Daoy (cell line): Measurements from ENCODE around the gene THAP10.

GRCh38 chr15:69081867-69082548 is 67.5 kb downstream of the NOX5 start:
- RAMPAGE, long total RNA: no peak

DNA sequence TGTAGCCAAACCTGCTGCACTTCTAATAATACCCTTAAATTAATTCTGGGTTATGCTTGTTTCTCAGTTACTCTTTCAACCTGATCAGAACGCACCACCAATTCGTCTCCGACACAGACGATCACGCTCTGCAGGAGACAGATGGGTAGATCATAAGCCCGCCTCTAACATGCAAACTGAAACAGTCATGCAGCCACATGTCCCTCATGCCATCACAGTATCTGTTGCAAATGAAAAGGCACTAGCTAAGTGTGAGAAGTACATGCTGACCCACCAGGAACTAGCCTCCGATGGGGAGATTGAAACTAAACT is 7.9 kb upstream of the RPLP1 start:
- RAMPAGE, long total RNA: no peak

DNA sequence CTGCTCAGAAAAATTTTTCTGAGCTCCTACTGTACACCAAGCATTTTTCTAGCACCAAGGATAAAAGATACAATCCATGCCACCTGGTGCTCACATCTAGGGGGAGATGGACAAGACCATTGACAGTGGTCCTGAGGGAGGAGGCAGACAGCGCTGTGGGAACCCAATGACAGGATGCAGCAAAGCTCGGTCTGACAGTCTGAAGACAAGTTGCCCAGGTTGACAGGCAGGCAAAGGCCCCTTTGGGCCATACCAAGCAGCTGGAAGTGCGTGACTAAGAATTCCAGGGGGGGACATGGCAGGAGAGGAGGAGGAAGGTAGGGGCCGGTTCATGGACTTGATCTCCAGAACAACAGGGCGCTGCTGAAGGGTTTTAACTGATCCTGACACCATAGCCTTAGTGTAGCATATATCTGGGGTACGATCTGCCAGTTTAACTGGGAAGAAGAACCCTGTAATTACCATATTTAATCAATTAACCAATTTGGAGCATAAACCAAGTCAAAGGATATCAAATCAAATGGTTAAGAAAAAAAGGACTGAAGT is 83.4 kb downstream of the RPLP1 start:
- RAMPAGE, long total RNA: no peak

- RAMPAGE, long total RNA: no peak
Observed at GRCh38 chr15:69561556-69562535, 109.2 kb downstream of the RPLP1 start.

DNA sequence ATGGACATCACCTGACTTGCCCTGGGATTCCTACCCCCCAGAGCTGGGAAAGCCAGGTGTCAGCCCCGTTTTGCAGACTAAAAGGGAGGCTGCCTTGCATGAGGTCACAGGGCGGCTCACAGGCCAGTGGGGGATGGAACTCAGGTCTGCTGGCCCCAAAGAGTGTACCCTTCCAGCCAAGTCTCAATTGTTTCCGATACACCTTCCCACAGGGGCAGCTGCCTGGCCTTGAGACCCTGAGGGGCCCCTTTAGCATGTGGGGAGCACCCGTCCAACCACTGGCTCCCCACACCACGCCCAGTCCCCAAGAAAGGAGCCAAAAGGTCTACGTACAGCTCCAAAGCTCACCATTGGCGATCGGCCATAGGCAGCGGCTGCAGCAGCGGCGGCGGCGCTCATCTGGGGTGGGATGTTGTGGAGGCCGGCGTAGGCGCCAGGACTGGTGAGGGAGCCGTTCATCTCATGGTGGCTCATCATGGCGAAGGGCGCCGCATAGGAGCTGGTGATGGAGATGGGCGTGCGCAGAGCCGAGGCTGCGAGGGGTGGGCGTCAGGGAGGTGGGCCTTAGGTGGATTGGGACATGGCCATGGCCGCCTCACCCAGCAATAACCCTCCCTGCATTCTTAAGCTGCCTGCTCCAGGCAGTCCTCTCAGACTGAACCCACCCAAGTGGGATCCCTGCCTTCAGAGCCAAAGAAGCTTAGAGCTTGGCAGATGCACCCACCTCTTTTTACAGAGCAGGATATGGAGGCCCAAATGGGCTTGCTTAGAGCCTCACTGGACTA is 40.4 kb downstream of the TLE3 start:
- RAMPAGE, long total RNA: no peak

DNA sequence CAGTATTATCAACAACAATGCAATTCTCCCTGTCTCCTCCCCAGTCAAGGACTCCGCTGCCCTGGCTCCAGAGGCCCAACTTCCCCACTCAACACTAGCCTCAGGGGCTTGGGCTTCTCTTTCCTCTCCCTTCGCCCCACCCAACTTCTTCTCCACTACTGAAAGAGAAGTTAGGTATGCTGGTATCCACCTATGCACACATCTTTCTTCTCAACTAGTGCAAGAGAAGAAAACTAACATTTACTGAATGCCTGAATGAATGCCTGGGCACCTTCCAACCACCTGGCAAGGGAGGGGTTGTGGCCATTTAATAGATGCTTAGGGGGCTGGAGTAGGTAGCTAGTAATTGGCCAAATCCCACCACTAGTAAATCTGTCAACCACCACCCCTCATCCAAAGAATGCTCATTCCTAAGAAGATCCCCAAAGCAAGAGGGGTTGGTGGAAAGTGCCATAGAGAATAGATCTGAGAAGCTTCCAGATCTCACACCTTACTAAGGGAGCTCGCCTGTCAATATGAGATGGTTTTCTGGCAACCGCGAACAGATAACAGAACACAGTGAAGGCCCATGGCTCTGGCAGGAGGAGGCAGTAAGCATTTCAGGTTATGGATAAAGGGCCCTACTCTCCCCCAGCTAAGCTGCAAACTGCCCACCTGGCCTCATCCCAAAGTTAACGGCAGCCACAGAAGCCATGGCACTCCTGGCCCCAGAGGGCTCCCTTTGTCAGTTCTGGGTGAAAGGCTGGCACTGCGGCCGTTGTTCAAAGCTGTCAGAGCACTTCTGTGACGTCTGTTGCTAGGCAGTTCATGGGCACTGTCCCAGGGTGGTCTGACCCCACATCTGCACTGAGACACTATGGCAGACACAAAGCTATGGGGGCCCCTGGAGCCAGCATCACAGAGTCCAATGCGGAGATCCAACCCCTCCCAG is 30.4 kb downstream of the TLE3 start:
- RAMPAGE, long total RNA: no peak

DNA sequence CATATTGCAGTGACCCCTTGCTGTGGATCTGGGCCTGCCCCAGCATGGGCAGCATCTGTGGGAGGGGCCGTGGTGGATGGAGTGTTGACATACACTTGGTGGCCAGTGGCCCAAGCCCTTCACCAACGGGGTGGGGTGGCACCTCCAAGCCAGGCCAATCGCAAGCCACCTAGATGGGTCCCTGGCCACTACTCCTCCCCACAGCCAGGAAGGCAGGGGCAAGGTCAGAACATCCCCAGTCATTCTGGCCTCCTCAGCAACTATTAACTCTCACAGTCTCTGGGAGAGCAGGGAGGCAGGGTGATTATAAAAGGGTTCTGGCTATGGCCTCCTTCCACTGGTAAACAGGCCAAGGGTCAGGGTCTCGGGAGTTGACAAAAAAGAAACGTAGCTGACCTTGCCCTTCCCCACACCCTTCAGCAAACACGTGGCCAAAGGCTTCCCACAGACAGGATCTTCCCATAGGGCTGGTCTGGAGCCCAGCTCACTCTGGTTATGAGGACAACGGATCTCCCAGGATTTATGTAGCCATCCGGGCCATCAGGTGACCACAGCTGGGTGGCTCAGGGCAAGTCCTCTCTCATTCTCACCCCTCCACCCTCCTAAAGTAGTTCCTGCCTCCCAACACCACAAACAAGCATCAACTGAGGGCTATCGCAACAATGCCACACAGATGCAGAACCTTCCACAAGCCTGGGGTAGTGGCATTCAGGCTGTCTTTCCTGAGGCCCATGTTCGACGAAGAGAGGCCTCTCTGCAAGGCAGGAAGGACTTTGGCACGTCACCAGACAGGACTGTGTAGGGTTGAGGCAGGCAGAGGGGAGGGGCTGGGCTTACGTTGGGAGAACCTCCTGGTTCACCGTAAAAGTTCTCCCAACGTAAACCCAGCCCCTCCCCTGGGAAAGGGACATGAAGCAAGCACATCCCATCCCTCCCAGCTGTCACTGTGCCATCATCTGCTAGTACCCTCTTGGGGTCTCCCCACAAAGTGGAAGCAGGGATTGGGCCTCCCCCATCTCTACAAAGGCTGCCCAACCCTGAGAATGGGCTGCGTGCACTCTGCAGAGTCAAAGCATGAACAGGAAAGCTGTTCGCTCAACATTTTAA is 18.8 kb downstream of the TLE3 start:
- RAMPAGE, long total RNA: no peak

DNA sequence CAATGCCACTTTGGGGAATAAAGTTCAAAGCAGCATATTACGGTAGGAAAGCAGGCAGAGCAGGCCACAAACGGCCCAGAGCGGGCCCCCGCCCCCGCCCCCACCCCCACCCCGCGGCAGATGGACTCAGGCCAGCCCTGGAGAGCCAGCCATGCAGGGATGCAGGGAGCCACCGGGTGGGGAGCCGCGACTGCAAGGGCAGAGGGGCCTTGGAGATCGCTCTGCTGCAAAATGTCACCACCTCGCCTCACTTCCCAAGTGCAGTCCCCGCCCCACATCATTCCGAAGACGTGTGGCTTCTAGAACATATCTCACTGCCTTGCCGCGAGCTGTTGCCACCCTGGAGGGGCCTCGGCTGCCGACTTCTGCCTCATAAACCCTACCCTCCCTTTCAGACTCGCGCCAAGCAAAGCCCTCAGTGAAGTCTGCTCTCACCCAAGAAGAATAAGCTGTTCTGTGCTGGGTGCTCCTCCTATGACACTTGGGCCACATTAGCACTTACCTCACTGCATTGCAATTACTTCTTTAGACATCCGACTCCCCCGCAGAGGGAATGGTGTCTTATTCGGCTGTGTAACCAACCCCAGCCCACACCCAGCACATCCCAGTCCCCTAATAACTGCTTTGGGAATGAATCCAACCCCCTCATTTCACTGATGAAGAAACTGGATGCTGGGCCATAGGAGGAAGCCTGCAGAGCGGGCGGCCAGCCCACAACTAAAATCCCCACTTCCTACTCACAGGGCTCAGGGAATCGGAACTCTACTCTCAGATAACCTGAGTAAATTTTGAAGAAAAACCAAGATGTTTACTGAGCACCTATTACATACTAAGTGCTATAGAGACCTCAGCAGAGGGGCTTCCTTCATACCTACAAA is 8.7 kb downstream of the TLE3 start:
- RAMPAGE, long total RNA: no peak

DNA sequence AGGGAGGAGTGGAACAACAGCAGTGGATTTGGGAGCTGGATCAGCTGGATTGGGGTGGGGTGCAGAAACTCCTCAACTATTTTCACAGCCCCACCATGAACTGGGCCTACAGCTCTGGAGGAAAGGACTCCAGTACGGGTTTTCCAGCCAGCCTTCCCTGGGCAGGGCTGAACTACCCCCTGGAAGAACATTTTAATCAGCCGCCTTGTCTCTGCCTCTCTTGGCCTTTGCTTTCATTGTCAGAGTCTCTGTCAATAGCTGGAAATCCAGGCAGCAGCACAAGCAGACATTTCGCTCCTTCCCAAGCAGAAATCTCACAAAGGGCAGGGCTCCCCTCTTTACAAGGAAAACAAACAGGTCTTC is 13.6 kb upstream of the TLE3 start:
- RAMPAGE, long total RNA: no peak

- RAMPAGE, long total RNA: no peak
Observed at GRCh38 chr15:70164866-70165809, 67.4 kb upstream of the TLE3 start.

GRCh38 chr15:70266695-70267178 is 169.0 kb upstream of the TLE3 start:
- RAMPAGE, long total RNA: no peak

GRCh38 chr15:70534884-70535609 is 228.3 kb downstream of the UACA start:
- RAMPAGE, long total RNA: no peak

DNA sequence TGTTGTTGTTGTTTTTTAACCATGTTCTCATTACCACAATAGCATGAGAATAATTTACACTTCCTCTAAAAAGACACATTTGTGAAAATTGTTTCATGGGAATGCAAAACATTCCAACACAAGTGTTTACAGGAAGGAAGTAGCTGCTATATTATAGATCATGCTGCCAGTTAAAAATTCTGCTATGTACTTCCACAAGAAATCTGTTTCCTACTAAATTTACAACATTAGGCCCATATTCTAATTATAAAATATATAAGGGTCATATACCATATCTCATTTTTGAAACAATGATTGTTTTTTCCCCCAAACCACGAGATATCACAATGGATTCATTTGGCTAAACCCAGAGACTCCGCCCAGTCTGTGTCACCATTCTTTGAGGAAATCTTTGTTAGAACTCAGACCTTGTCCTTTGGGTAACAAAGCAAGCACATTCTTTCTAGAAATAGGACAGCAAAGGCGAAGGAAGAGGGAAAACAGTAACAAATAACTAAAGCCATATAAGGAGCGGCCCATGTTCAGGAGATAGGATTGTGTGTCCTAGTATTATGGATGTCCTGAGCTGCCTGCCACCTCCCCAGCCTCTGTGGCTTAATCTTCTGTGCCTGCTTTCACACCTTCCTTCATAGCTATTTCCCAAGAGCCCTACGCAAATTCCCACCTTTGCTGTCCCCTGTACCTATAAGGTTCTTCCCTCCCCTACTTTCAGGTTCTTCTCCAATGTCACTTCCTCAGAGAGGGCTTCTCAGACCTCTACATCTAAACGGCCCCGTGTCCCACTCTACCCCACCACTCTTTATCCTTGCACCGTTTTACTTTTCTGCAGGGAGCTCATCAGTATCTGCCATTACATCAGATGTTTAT is 59.9 kb downstream of the UACA start:
- RAMPAGE, long total RNA: no peak

DNA sequence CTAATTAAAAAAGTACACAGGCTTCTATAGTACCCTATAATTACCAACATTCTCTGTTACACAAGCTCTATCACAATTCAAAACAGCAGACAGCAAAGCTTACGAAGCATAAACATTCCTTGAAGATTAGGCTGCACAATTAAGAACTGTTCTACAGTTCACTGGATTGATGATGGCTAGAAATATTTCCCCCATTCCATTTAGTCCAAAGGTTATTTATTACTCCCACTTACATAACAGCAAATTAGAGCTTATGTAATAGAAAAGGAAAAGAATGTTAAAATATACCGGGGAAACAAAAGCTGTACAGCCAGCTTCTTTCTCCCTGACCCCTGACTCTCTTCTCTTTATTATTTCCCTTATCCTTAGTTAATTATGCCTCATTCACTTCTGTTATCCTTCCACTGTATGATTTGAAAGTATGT is 49.3 kb downstream of the UACA start:
- RAMPAGE, long total RNA: no peak

- RAMPAGE, long total RNA: no peak
Observed at GRCh38 chr15:70826490-70827161, 27.3 kb downstream of the LARP6 start.

GRCh38 chr15:70891899-70892962 is at the start of gene THAP10:
TSS of gene THAP10 (minus strand) at chr15:70892433.
- RAMPAGE, long total RNA: start-site peak on the minus strand at chr15:70892383-70892442, 17 and 17 reads in 2 replicates

GRCh38 chr15:71168313-71168855 is 53.1 kb downstream of the THSD4 start:
- RAMPAGE, long total RNA: no peak

DNA sequence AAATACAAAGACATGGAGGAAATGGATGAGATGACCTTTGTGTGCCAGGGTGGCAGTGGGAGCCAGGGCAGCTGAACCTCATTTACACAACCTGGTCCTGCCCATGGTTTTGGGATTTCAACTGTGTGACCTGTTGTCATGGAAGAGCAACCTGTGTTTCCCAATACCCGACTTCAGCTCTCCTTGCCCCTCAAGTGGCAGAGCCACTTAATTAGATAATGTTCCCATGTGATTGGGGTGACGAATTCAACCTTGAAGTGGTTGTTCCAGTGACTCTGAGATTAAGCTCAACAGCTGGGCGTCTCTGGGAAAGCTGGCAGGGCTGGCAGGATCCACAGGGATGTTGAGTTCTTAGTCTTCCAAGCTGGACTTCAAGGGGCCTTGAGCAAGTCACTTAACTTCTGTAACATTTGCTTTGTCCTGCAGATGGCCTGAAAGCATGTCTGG is 71.0 kb downstream of the THSD4 start:
- RAMPAGE, long total RNA: no peak

GRCh38 chr15:71296339-71296744 is 181.1 kb downstream of the THSD4 start:
- RAMPAGE, long total RNA: no peak

DNA sequence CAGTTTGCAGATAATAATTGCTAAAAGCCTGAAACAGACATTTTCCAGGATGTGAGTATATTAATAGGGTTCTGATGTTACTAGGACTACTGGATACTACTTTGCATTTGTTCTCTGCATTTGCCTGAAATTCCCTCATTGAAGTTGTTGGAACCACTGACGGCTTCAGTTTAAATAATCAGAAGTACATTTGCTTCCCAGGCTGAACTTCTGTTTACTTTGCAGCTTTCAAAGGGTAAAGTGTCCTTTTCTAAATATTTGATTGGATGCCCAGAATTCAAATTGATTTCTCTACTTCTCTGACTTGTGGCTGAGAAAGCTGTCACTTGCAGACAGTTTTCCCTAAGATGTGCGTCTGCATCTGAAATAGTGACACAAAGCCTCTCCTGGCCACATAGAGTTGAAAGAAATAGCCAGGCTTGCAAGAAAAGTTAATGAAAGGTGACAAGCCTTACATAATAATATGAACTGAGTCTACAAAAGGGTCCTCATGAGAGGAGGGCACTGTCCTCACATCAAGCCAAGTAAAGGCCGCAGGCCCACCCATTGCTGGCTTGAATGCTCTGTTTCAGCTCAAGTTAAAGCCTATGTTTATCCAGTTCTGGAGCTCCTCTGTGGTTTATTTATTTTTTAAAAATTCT is 299.6 kb downstream of the THSD4 start:
- RAMPAGE, long total RNA: no peak